Helper T cell (primary cell): ENCODE measurements around the gene TOGARAM1.

- PRO-cap, 2 experiments, result no peak in any of the 2 experiments
Measured at GRCh38 chr14:40347577-40348814, 915.8 kb upstream of the FBXO33 start.

DNA sequence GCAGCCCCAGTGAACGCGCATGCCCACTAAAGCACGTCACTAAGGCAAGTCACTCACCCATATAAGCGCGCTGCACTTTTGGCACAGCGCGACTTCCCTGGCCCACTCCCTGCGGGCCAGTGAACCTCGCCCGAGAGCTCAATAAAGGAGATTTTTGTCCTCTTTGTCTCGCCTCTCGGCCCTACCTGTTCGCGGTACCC, 8.9 kb upstream of the LRFN5 start:
- PRO-cap, 2 experiments, result no peak in any of the 2 experiments

- PRO-cap, 2 experiments, result no peak in any of the 2 experiments
Measured at GRCh38 chr14:41605750-41606379, 811 bp upstream of the LRFN5 start.

GRCh38 chr14:44384905-44385839, 121.9 kb downstream of the FSCB start:
- PRO-cap, 2 experiments, result no peak in any of the 2 experiments

DNA sequence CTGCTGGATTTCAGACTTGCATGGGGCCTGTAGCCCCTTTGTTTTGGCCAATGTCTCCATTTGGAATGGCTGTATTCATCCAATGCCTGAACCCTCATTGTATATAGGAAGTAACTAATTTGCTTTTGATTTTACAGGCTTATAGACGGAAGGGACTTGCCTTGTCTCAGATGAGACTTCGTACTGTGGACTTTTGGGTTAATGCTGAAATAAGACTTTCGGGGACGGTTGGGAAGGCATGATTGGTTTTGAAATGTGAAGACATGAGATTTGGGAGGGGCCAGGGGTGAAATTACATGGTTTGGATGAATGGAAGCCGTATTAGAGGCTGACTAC, 174.3 kb upstream of the C14orf28 start:
- PRO-cap, 2 experiments, result no peak in any of the 2 experiments

DNA sequence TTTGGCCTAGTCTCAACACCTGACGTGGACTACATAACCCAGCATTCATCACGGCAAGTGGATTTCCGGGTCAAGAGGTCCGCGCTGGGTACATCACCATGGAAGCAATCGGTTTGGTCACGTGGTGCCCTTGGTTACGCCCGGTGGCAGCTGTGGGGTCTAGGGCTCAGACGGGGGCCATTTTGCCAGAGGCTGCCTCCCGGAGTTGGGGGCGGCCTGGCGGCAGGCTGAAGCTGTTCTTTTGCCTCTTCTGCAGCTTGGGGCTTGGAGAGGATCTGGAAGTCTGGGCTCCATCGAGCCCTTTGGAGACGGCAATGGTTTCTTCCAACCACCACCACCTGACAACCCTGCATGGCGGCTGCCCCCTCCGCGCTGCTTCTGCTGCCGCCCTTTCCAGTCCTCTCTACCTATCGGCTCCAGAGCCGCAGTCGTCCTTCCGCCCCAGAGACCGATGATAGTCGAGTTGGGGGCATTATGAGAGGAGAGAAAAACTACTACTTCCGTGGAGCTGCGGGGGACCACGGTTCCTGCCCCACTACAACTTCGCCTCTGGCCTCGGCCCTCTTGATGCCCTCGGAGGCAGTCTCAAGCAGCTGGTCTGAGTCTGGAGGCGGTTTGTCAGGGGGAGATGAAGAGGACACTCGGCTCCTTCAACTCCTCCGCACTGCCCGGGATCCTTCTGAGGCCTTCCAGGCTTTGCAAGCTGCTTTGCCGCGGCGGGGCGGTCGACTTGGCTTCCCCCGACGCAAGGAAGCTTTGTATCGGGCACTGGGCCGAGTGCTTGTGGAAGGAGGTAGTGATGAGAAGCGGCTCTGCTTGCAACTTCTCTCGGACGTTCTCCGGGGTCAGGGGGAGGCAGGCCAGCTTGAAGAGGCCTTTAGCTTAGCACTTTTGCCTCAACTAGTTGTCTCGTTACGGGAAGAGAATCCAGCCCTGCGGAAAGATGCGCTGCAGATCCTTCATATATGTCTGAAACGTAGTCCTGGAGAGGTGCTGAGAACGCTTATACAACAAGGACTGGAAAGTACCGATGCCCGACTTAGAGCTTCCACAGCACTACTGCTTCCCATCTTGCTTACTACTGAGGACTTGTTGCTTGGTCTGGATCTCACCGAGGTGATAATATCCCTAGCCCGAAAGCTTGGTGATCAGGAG, at the start of gene TOGARAM1:
Gene TOGARAM1, plus strand, starts transcription at position 120 of the 1,155 bp plus-strand sequence.
- PRO-cap, 2 experiments, result peak in 2 of 2 experiments; most common plus-strand start position 461 of the sequence (in 2); most common minus-strand start position 405 of the sequence (in 2)

DNA sequence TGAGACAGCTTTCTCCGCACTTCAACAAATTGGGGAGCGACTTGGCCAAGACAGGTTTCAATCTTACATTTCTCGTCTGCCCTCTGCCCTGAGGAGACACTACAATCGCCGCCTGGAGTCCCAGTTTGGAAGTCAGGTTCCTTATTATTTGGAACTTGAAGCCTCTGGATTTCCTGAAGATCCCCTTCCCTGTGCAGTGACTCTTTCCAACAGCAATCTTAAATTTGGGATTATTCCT, 1.2 kb downstream of the TOGARAM1 start:
- PRO-cap, 2 experiments, result no peak in any of the 2 experiments

GRCh38 chr14:45202003-45202757, 50.8 kb downstream of the MIS18BP1 start:
- PRO-cap, 2 experiments, result no peak in any of the 2 experiments

GRCh38 chr14:46654239-46654551, 2.6 kb upstream of the RPL10L start:
- PRO-cap, 2 experiments, result no peak in any of the 2 experiments

- PRO-cap, 2 experiments, result no peak in any of the 2 experiments
Measured at GRCh38 chr14:48333694-48333893, 658.2 kb upstream of the MDGA2 start.

- PRO-cap, 2 experiments, result no peak in any of the 2 experiments
Measured at GRCh38 chr14:48900328-48900658, 685.9 kb downstream of the RPS29 start.

GRCh38 chr14:49586482-49586985, 354 bp upstream of the RPS29 start:
- PRO-cap, 2 experiments, result peak in 2 of 2 experiments; most common plus-strand start chr14:49586580 (in 2)

GRCh38 chr14:49594551-49595305, 4.0 kb upstream of the LRR1 start:
- PRO-cap, 2 experiments, result no peak in any of the 2 experiments

DNA sequence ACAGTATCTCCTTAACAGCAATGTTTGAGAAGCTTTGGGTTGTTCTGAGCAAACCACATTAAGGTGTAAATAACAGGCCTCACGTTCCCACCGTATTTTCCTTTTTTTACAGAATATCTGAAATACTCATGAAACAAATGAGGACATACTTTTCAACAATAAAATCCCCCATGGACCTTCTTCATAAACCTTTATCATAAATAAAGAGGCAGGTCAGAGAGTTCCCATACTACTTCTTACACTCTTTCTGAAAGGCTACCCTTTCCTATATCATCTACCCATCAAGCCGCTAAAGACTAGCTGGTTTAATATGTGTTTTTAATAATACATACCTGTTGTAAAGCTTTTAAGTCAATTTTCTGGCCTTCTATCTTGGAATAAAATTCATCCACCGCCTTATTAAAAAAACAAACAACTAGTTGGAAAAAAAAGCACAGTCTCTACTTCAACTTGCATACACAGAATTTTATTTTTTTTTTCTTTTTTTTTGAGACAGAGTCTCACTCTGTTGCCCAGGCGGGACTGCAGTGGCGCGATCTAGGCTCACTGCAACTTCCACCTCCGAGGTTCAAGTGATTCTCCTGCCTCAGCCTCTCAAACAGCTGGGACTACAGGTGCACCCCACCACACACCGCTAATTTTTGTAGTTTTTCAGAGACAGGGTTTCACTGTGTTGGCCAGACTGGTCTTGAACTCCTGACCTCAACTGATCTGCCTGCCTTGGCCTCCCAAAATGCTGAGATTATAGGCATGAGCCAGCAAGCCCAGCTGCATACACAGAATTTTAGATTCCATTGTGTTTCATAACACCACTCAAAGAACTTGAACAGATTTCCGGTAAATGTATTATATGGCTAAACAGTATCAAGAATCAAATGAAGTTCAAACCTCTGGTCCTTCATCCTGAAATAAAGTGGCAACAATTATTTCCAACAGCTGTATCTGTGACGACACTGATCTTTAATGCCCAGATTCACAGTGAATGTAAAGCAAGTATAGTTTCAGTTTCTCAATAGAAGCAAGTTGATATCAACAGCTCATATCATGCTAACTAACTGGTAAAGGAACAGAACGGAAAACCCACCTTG, 21.3 kb downstream of the NEMF start:
- PRO-cap, 2 experiments, result no peak in any of the 2 experiments

DNA sequence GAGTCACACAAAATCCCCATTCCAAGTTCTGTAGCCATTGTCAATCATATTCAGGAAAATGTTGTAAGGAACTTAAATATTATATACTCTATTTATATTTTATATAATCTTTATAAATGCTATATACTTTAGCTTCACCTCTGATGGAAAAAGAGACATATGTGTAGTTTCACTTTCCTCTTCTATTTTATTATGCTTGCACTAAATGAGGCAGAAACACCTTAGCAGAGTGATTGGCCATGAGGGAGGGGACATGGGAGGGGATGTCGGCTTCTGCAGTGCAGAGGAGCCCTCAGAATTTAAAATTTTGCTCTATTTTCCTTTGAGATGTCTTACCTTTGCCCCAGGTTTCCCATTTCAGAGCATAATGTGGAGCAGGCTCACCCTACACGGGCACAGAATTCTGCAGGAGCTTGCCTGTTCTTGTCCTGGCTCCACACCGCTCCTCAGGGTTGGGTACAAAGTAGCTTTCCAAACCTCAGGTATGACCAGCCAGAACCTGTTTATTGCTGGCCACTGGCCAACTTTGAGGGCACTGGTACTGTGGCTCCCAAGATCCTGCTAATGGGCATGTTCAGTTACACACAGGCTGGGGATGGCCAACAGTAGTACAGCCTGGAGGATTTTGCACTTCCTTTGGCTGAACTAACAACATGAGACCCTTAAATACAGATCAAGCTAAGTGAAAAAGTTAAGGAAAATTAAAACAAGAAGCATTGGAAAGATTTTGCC, 57.9 kb downstream of the ARF6 start:
- PRO-cap, 2 experiments, result no peak in any of the 2 experiments

DNA sequence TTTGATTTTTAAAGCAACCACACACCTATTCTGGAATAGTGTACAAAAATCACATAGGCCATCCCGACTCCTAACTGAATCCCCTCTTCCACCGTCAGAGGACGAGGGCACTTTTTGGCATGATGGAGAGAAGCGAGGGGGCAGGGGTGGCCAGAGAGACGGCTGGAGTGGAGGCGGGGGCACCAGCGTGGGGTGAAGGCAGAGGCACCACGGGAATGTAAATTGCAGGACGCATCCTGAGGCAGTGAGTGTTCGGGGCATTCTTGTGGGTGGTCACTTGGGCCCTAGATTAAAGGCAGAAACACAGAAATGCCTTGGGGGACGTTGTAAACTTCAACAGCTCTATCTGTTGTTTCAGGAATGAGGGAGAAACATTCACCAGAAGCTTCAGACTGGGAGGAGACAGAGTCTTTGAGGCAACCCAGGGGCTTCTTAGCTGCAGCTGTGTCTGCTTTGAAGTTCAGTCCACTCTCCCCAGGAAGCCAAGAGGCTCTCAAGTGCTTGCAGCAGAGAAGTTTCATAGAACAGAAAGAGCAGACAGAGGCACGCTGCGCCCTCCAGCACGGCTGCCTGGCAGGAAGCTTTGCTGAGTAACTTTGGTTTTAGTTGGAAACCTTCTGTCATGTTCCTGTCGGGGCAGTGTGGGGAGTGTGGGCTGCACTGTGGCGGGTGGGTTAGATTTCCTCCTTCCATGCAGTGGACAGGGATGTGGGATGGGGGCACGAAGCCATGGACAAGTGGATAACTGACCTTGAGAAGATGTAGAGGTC, 107.4 kb downstream of the ARF6 start:
- PRO-cap, 2 experiments, result peak in 2 of 2 experiments; most common plus-strand start position 463 of the sequence (in 2); most common minus-strand start position 495 of the sequence (in 2)

- PRO-cap, 2 experiments, result peak in 2 of 2 experiments; most common plus-strand start chr14:50001408 (in 2); most common minus-strand start chr14:50001146 (in 1)
Measured at GRCh38 chr14:50000856-50001849, 108.3 kb downstream of the ARF6 start.

DNA sequence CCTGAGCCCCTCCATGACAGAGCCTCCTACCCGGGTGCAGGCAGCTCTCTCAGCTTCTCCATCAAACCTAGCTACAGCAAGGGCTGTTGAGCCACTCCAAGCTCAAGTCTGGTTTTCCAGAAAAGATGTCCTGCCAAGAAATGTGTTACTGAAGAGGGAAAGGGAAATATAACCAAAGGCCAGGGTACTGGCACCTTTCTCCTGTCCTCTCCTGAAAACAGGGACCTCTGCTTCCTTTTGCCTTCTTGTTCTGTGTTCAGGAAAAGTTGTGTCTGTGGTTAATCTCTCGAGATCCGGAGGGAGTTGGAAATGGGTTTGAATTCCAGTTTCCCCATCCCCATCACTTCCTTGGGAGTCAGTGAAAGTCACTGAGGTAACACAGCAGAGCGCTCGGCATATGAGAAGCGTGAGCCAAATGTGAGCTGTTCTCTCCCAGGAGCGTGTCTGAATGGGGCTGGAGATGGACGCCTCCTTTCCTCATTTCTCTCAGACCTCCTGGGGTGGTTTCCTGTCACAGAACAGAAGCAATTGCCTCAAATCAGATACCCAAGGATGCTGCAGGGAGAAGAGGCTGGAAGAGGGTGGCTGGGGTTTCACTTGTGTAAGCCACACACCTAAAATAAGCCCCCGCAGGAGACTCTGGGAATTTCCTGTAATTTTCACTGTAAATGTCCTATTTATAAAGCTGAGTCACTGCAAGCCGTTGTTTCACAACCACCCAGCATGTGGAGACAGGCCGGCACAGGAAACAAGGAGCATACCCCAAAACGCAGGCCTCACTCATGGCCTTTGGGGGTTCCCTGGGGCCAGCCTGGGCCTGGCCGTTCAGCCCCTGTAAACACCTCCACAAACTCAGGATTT, 55.6 kb downstream of the VCPKMT start:
- PRO-cap, 2 experiments, result peak in 1 of 2 experiments; most common plus-strand start position 711 of the sequence (in 1)

DNA sequence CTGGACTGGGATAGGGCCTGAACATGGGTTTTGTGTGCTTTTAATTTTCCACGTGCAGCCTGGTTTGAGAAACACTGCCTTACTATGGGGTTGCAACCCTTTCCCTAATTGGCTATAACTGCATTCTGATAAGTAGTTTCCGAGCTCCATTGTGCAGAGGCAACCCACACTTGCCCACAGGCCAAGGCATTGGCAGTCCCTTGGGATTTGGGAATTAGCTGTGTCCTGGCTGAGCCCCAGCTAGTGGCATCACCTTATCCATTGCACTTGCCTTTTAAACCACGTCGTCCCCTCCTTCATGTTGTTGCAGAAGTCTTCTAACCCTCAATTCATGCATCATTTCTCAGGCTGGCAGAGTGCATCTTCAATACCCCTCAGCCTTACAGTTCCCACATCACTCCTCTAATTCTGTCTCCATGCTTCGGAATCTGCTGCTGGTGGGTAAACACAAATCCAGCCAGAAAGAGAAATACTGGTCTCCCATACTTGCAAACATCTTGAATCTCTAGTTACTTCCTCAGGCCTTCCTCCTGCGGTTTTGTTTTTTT, 10.1 kb downstream of the VCPKMT start:
- PRO-cap, 2 experiments, result no peak in any of the 2 experiments

DNA sequence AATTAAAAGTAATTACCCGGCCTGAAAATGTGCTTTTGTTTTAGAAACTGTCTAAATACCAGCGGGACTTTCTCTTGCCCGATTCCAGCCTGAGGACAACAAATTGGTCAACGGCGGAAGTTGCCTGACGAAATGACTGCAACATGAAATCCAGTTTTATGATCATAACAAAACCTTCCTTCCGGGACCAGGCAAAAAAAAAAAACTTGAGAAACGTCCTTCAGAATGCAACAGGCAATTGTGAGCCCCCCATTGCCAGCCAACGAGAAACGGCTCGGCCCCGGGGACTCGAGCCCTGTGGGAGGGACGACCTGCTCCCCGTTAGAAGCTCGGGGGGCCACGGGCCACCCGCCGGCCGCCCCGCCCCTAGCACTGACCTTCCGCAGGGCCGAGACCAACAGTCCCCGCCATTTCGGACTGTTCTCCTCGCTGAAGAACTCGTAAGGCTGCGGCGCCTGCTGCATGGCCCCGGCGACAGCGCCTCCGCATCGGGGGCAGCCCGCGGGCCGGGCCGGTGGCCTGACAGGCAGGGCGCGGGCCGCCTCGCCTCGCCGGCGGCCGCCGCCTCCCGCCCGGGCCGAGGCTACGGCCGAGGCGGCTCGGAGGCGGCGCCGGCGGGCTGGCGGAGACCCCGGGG, 440 bp downstream of the SOS2 start:
- PRO-cap, 2 experiments, result peak in 2 of 2 experiments; most common plus-strand start position 209 of the sequence (in 1); most common minus-strand start position 105 of the sequence (in 2)